ENCODE measurements around a stretch of chr2.

DNA sequence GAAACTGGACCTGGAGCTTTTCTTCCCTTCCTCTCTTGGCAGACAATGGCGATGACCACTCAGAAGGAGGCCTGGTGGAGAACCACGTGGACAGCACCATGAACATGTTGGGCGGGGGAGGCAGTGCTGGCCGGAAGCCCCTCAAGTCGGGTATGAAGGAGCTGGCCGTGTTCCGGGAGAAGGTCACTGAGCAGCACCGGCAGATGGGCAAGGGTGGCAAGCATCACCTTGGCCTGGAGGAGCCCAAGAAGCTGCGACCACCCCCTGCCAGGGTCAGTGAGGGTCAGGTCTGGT, 27.2 kb downstream of the IGFBP2 start:
- PRO-cap: no peak

DNA sequence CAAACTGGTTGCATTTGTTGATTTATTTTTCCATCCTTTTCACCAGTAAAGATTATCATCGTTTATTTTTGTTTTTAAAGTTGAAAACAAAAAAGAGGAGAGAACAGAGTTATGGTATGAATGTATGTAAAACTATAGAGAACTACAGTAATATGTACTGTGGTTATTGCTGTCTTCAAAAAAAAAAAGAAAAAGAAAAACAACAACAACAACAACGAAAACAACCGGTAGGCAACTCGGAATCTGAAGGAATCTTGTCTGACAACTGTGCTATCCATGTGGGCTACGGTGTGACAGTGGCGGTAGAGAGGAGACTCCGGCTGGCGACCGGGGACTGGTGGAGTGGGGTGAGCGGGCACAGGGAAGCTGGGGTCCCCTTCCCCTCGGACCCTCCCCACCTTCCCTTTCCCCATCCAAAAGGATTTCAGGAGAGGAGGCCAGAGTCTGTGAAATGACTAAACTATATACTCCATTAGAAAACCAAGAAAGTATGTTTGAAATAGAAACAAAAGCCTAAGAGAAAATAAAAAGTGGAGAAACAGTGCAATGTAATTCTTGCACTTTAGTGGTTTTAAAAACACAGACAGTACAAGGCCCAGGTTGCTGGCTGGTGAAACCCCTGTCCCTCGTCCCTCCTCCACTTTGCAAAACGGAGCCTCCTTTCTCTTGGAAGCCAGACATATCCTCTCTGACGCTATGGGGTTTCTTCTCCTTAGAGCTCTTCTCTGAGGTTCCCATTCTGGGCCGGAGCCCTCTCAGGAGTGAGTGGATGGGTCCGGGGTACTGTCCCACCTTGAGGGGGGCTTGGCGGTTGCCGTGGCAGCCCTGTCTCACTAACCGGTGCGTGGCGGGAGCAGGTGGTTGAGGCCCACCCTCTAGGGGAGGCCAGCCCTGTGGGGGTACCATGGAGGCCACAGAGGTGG, 22.7 kb downstream of the IGFBP5 start:
- PRO-cap: no peak

DNA sequence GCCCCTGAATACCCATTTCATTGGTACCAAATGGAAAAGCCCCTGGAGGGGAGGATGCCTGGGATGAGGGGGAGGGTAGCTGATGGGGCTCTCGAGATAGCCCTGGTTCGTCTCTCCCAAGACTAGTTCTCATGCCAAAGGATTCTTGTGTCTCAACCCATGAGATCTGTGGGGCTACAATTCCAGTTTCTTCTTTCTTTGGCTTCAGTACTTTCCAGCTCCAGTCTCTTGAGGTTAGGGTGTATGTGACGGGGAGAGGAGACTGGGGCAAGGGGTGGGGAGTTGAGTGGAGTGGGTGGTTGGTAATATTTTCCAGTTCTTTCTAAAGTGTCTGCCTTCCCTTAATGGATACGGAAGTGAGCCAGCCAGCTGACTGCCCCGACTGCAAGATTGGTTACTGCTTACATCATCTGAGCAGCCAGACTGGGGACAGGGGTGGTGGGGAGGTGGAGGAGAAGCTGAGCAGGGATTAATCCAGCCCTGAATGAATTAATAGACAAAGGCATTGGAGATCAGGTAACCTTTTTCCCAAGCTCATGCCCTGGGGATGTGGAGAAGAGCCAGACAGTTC, 67.8 kb downstream of the TNP1 start:
- PRO-cap: no peak

DNA sequence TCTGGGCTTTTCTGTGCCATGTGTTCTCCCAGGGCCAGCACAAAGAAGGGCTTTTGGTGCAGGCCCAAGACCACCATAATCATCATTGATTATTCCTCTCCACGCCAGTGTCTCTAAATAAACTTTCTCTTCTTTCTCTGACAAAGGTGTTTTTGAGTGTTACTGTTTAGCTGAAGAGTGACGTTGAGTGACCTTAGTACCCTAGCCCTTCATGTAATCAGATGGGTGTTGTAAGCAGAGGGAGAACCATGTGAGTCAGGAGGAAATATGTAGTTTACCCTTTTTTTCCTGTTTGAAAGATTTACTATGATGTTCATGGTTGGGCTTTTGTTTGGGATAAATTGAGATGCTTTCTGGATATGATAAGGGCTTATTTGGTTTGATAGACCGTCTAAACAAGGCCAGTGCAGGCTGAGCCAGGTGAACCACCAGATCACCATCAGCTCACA, 11.7 kb upstream of the TNP1 start:
- PRO-cap: no peak

GRCh38 chr2:217174399-217174714, 314.5 kb upstream of the TNP1 start:
- PRO-cap: no peak

DNA sequence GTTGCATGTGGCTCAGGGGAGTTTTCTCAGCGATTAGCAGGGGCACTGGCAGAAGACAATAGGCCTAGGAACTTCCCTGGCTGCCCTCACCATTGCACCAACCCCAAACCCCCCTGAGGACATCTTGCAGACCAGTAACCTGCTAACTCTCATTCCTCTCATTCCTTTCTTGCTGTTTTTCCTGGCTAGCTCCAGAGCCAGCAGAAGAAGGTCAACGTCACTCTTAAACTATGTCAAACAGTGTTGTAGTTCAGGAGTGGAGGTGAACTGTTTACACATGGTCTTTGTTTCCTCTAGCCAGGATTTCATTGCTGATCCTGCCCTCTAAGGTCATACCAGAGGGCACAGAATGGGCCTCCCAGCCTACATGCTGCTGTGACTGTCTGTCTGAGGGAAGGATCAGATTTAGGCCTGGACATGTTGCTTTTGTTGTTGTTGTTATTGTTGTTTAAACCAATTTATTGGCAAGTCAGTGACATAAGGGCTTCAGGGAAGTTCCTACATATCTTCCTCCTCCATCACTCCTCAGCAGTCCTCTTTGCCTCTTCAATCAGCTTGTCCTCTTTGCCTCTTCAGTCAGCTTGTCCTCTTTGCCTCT, 471.8 kb upstream of the TNP1 start:
- PRO-cap: no peak

DNA sequence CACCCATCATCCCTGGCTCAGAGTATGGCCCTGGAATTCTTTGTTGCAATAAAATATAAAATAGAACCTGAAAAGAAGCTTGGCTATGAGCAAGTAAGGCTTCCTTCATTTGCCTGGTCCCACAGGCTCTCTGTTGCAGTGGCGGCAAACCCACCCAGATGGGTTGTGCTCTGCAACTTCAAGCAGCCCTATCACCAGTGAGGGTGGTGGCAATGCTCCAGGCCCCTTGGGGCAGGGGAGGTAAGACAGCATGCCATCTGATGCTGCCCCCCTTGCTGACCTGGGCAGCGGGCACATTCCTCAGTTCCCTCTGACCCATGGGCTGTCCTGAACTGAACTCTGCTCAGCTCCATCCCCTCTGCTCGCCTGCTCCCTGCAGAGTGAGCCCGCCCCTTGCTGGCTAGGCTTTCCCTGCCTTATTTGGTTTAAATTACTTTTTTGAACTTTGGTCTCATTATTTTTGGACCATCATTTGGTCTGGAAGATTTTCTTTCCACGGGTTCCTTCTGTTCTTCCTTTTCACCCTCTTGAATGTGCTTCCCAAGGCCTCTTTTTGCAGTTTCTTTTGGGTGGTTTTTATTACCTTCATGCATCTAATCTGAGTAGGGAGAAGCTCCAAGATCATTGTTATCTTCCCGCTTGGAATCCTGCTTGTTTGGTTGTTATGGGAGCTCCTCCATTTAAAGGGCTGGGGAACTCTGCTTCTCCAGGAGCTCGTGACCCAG, 565.5 kb downstream of the TNS1 start:
- PRO-cap: no peak

DNA sequence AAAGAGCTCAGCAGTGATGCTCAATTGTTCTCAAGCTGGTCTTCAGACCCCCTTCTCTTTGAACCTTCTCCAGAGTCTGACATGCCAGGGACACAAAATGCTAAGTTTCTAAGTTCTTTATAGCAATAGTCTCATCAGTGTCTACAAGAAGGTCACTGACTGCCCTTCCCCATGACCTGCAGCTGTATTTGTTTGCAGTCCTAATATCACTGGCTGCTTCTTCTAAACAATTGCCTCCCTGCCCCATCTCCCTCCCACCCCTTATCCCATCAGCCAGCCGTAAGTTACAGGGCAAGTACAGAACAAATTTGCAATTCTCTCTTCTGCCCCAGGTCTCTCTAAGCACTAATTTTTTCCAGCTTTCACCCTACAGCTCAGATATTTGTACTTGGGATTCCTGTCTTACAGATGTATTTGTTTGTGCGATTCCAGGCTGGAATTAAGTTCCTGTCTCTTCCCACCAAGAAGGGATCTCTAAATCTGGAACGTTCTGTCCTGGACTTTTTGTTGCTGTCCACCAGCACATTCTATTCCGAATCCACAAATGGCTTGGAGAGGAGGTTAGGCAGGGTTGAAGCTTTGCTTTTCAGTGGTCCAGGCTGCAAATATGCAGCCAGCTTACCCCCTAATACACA, 315.2 kb downstream of the TNS1 start:
- PRO-cap: no peak

DNA sequence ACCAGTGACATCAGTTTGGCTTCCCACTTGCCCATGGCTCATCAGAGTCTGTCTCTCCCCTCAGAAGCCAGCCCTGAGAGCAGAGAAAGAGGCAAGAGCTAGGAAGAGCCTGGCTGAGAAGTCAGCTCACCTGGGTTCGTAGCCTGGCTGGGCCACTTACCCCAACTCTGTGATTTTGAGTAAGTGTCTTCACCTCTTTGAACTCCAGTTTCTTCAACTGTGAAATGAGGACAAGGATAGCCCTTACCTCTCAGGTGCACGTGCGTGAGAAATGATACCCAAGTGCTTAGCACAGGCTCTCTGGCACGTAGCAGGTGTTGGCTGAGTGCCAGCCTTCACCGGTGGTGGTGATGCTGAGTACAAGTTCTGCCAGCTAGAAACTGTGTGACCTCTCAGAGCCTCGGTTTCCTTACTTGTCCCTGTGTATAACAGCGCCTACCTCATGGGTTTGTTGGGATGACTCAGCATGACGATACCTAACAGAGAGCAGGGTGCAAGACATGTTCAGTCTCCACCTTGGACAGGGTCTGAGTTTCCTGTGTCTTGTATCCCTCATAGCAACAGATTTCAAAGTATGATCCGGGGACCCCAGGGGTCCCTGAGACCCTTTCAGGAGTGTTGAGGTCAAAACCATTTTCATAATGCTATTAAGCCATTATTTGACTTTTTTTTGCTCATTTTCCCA, 205.2 kb downstream of the TNS1 start:
- PRO-cap: no peak

DNA sequence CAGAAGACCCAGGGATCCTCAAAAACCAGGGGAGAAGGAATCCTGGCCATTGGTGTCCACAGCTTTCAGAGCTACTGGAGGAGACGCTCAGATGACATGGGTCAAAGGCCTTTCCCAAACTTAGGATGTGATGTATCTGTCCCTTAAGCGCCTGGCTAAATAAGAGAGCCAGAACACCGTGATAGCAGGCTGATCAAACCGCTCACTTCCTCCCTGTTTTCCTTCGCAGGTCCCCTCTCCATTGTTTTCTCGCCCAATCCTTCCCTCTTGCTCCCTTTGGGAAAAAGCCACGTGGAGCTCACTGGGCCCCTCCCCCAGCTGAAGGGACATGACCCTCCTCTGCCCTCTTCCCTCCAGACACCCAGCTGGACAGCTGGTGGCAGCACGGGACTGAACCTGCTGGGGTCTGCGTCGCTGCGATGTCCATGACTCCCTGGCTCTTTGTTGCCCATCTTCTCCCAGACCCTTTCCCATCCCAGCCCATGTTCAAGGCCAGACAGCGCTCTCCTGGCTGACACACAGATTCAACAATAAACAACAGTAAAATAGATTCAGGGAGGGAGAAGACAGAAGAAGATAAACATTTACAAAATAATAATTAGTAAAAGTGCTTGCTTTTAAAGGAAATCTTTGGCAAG, 201.6 kb downstream of the TNS1 start:
- PRO-cap: no peak

GRCh38 chr2:217801673-217802186, 201.1 kb downstream of the TNS1 start:
- PRO-cap: no peak

GRCh38 chr2:217829343-217829542, 173.6 kb downstream of the TNS1 start:
- PRO-cap: no peak

GRCh38 chr2:217879029-217879402, 123.8 kb downstream of the TNS1 start:
- PRO-cap: no peak

- PRO-cap: bidirectional peak, plus-strand start at chr2:217902967, minus-strand start at chr2:217902828
These were observed 100.1 kb downstream of the TNS1 start for GRCh38 chr2:217902460-217903391.

DNA sequence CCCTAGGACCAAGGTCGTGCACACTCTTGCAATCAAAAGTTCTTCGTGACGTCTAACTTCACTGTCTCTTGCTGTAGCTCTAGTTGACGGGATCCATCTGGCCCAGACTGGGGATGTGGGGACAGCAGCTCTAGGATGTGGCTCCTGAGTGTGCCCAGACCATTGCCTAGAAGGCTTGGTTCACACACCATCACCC, 98.2 kb downstream of the TNS1 start:
- PRO-cap: no peak

DNA sequence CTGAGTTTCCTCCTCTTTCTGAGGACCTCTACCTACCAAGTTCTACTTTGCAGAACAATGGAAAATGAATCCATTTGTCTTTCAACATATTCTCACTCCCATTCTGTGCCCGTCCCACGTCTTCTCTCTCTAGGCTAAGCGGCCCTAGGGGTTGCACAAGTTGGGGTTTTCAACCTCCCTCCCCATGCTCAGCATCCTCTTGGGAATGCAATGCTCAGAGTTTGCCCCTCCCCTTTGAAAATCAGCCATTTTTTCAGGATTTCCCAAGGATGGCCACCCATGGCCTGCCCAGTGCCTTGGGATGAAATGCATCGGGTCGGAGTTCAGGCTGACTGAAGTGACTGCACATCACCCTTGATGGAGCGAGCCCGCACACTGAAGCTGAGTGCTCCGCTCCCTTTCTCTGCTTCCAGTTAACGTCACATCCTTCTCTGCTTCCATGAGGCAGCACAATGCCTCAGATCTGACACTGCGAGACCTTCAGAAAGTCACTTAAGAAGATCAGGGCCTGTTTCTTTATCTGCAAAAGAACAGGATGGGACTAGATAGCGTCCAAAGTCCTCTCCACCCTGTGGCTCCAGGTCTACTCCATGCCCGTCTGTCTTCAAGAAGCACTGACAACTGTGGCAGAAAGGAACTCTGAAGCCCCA, 87.8 kb downstream of the TNS1 start:
- PRO-cap: no peak

GRCh38 chr2:217928112-217929290, 74.3 kb downstream of the TNS1 start:
- PRO-cap: bidirectional peak, plus-strand start at chr2:217928447, minus-strand start at chr2:217928414; unidirectional peak, plus-strand start at chr2:217928984

DNA sequence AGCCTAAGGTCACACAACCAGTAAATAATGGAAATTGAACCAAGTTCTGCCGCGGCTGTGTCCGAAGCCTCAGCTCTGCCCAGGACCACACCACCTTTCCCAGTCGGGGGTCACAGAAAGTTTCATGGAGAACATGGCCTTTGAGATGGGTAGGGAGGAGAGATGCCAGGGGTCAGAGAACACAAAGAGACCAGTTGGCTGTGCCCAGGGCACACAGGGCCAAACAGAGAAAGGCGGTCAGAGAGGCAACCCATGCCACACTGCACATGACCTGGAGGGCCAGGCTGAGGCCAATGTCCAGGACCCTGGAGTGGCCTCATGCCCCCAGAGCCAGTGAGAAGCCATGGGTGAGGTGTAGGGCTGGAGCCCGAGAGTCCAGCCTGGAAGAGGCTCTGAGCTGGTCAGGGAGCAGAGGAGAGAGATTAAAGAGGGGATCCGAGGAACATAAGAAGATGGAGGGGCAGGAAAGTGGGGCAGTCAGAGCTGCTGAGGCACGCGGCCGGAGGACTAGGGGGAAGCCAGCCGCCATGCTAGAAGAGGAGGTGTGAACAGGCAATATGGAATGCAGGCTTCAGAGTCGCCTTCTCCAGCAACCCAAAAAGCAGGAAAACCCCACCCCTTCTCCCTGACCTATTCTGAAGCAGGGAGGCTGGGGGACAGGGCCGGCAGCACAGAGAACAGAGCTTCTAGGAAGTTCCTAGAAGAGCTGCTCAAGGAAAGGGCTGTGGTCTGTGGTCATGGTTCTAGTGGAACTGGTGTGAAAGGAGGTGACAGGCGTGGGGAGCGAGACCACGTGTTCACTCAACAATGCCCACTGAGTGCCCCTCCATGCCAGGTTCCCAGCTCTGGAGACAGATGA, 72.3 kb downstream of the TNS1 start:
- PRO-cap: no peak

GRCh38 chr2:217935097-217935451, 67.7 kb downstream of the TNS1 start:
- PRO-cap: no peak

- PRO-cap: no peak
These were observed 62.5 kb downstream of the TNS1 start for GRCh38 chr2:217940262-217940777.

Measured in bronchus (tissue), 1 donor.